Neuron (in vitro differentiated cells): Measurements from ENCODE around the genes NRTN, DENND1C and TRIP10.

GRCh38 chr19:5803877-5804435 lies 911 bp upstream of the NRTN start:
- PRO-cap: no peak

- PRO-cap: bidirectional peak, plus-strand start at chr19:5805064, minus-strand start at chr19:5804932
Observed at GRCh38 chr19:5804436-5805709, at the start of gene NRTN. Gene NRTN (plus strand): TSS chr19:5805067.

DNA sequence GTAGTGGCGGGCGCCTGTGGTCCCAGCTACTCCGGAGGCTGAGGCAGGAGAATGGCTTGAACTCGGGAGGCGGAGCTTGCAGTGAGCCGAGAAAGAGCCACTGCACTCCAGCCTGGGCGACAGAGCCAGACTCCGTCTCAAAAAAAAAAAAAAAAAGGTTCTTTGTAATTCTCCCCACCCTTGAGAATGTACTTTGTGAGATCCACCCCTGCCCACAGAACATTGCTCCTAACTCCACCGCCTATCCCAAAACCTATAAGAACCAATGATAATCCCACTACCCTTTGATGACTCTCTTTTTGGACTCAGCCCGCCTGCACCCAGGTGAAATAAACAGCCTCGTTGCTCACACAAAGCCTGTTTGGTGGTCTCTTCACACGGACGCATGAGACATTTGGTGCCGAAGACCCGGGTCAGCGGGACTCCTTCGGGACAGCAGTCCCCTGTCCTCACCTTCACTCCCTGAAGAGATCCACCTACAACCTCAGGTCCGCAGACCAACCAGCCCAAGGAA lies 7.8 kb upstream of the FUT6 start:
- PRO-cap: no peak

DNA sequence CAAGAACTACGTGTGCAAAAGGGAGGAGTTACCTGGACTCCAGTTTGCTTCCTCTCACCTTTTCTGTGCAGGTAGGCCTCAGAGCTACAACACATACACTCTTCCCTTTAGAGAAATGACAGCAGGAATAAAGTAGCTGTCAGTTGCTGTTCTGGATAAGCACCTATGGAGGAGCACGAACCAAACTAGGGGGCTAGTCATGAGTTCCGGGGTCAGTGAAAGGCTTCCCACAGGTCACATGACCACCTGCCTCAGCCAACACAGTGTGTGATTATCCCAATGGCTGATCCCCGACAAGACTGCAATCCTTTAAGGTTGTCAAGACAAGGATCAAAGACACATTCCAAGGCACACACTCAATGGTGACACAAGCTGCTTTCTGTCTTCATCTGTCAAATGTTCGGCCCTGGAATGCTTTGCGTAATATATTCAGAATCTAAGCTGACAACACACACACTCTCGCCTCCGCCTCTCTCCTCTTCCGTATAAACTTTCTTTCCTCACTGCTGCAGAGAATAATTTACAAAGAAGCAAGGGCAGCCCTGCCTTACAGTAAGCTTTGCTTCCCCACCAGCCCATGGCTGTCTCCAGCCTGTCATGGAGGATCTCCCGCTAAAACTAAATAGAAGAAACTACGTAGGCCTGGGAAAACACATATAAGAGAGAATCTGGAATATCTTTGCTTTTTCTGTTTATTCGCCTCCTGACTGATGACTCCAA lies 11.7 kb downstream of the RANBP3 start:
- PRO-cap: no peak

DNA sequence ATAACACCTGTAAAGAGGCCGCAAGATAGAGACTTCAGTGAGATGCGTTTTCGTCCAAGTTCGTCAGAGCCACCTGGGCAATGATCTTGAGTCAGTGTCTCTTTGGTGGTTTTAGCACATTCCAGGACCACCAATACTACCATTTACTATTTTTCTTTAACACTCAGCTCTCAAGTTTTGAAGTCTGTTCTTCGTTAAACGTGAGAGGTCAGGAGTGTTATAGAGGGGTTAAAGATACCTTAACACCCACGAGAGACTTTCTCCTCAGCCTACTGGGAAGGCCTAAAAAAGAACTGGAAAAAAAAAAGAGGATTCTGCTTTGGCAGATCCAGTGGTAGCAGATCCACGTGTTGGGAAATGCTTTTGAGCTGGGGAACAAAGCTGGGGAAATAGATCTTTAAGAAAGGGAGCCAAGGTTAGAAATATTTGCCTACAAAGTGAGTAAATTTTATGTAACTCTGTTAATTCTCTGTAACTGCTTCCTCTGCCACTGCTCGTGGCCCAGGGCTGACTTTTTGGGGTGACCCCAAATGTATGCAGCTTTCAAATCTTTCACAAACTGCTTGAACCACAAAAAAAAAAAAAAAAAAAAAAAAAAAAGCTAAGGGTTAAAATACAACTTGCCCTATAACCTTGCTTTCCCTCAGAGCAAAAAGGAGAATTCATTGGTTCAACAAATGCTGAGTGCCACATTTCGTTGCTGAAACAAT lies 11.8 kb downstream of the RFX2 start:
- PRO-cap: no peak

- PRO-cap: no peak
Observed at GRCh38 chr19:6100178-6100887, 10.0 kb downstream of the RFX2 start.

DNA sequence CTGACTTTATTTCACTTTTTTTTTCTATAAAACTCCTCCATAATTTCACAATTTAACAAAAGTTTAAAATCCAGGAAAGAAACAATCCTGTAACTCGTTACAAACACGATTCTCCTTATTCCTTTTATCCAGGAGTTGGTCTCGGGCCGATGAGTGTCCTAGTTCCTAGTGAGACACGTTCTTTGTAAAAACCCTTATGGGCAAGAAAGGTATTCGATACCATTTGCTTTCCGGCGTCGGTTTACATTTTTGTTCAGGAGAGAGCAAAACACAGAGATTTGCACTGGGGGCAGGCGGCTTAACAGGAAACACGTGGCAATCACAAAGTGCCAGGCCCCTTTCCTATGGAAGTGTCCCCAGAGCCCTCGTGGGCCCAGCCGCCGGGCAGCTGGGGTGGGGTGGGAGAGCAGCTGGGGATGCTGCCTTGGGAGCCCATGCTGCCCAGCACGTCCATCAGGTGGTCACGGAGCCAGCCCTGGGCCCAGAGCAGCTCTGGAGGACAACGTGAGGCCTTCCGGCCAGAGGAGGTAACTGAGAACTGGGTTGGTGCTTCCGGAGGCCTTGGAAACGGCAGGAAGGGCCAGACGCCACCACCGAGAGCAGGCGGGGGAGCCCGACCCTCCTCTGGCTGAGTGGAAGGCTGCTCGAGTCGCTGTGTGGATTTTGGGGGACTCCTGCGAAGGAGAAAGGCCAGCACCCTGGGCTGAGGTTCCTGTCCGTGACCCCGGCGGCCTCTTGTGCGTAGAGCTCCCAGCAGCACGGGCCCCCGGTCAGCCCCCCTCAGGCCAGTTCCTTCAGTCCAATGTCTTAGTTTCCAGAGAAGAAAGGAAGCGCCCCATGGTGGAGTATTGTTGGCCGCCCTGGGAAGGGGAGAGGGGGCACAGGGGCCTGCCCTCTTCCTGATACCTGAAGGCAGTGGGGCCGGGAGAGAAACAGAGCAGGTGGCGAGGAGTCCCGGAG lies 69.1 kb downstream of the MLLT1 start:
- PRO-cap: no peak

- PRO-cap: no peak
Observed at GRCh38 chr19:6238415-6239159, 41.2 kb downstream of the MLLT1 start.

GRCh38 chr19:6278816-6279461 lies 836 bp downstream of the MLLT1 start:
- PRO-cap: unidirectional peak, plus-strand start at chr19:6279211

GRCh38 chr19:6458622-6459440 lies 761 bp downstream of the SLC25A23 start:
- PRO-cap: no peak

GRCh38 chr19:6466727-6467323 lies 2.8 kb downstream of the CRB3 start:
- PRO-cap: no peak

DNA sequence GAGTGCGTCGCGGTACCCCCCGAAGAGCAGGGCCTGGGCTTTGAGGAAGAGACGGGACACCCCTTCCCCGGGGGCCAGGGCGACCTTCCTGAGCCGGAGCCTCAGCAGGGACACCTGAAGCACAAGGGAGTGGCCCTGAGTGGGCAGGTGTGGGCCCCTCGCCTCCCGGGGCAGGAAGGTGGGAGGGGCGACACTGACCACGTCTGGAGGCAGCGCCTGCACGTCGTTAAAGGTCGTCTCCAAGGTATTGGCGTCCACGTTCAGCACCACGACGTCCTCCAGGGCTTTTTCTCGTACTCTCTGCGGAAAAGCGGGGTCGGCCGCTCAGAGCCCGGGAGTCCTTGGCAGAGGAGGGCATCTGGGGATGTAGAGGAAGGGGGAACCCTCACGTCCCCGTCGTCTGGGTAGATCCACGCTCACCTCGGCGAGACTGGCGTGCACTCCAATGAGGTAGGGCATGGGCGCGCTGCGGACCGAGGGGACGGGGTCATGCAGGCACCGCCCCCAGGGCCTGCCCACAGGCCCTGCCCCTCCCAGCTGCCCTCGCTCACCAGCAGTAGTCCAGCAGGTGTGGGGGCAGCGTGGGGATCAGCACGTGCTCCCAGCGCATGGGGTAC lies 6.2 kb downstream of the DENND1C start:
- PRO-cap: no peak

DNA sequence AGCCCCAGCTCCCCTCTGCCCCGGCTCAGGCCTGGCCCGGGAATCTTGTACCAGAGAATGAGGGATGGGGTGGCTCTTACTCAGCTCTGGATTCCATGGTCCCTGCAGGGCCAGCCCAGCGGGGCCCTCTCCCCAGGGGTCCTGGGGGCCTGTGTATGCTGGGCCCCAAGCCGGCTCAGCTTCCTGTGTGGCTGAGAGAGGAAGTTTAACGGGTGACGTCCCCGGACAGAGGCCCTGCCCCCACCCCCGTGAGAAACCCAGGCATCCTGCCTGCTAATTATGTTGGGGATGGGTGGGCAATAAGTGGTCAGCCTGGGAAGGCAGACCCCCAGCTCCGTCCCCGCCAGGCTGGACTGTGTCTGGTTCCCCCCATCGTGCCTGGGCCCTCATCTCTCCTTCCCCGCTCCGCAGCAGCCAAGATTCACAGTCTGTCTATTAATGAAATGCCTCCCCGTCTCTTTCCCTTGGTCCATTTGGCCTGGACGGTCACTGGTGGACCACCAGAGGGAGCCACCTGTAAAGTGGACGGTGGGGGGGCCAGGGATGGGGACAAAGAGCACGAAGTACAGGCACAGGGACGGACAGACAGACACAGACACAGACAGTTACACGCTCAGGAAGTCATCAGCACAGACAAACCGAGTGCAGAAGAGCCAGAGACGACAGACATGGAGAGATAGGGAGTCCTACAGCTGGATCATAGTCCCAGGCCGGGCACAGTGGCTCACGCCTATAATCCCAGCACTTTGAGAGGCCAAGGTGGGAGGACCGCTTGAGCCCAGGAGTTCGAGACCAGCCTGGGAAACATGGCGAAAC lies at the start of gene DENND1C:
Gene DENND1C, minus strand, starts transcription at position 189 of the 816 bp plus-strand sequence.
- PRO-cap: no peak

DNA sequence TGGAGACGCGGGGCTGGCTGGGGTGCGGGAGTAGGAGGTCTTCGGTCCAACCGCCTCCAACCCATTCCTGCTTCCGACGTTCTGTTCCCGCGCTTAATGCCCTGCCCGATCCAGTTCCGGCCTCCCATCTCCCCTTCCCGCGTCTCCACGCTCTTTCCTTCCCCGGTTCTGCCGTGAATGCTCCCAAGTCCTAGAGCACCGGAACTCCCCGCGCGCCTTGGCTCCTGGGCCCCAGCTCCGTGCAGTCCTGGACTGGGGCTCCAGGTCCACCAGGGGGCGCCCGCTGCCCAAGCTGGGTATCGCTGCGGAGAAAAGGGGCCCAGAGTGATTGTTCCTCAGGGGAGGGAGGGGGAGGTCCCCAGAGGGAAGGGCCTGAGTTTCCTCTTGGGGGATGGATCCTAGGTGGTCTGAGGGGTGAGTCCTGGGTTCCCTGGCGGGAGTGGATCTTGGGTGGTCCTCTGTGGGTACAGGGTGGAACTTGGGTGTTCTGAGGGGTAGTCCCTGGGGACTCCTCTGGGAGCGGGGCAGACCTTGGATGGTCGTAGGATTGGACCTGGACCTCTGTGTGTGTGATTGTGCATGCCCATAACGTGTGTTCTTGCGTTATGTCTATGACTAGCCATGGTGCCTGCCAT lies 13.9 kb upstream of the TNFSF9 start:
- PRO-cap: unidirectional peak, minus-strand start at position 219 of the sequence

DNA sequence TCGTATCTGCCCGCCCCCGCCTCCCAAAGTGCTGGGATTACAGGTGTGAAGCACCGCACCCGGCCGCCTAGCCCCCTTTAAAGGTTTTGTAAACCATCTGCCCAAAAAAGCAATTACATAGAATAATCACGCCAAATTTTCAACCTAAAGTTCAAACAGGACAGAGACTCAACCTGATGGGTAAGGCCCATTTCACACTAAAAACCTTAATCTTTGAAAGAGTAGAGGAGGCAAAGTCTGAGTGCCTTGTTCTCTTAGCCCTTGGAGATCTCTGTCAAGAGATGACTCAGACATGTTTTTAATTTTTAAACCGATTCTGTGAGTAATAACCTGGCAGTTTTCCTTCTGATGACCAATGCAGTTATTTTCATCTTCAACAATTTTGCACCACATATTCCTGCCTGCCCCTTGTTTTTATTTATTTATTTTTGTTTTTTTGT lies 11.6 kb upstream of the TNFSF9 start:
- PRO-cap: no peak

DNA sequence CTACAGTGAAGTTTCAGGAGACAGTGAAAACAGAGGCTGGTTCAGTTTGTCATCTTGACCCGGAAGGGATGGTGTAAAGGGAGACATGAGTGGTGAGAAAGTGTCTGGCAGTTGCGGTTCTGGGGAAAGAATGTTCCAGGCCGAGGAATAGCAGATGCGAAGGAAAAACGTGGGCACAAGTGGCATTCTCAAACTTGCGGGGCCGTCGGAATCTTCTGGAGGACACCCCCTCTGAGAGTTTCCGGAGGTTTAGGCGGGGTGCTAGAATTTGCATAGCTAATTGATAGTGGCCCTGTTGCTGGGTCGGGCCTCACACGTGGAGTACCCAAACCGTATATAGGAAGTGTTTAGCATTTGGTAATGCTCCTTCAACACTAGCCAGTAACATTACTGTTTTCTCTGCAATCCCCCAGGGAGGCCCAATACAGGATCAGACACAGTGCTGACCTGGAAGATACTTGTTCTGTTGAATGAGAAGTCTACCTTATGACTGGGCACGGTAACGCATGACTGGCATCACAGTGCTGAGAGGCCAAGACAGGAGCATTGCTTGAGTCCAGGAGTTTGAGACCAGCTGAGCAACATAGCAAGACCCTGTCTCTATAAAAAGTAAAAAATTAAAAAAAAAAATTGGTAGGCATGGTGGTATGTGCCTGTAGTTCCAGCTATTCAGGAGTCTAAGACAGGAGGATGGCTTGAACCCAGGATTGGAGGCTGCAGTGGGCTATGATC lies 2.7 kb upstream of the TNFSF9 start:
- PRO-cap: no peak

GRCh38 chr19:6551927-6552375 lies 21.1 kb downstream of the TNFSF9 start:
- PRO-cap: no peak

- PRO-cap: no peak
Observed at GRCh38 chr19:6705121-6705488, 15.3 kb downstream of the C3 start.

- PRO-cap: no peak
Observed at GRCh38 chr19:6716906-6717614, 3.4 kb downstream of the C3 start.

- PRO-cap: bidirectional peak, plus-strand start at chr19:6739700, minus-strand start at chr19:6739507
Observed at GRCh38 chr19:6739394-6739881, at the start of gene TRIP10. Gene TRIP10 (plus strand): TSS chr19:6739680.